Lung (tissue), 4 donors: ENCODE data around the gene PPP1R2.

DNA sequence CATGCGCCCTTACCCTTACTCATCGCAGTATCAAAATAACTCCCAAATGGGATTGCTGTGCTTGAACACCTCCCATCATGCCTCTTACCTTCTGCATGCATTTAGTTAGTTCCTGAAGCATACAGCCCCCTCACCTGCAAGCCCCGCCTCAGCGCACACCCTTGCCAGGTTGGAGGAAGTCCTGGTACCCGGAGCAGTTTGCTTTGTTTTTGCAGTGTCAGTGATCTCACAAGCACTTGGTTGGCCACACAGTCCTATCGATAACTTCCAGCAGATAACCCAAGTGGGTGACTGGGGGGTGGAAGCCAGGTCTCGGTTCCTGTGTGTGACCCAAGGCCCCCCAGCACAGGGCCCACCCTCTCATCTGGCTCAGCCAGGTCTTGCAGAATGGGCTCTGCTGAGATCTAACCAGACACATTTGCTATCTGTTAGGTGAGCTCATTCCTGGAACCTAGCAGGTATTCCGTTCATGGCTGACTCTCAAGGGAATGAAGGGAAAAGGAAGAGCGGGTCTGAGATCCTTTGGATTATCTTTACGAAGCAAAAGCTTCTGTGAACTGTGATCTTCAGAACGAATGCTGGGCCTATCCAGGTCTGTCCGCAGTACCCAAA is 45.4 kb downstream of the TMEM44 start:
- PRO-cap, result no peak
- RAMPAGE, long total RNA, result no peak
- RRBS, result no CpG with 5 or more reads among the region's 12 CpGs

DNA sequence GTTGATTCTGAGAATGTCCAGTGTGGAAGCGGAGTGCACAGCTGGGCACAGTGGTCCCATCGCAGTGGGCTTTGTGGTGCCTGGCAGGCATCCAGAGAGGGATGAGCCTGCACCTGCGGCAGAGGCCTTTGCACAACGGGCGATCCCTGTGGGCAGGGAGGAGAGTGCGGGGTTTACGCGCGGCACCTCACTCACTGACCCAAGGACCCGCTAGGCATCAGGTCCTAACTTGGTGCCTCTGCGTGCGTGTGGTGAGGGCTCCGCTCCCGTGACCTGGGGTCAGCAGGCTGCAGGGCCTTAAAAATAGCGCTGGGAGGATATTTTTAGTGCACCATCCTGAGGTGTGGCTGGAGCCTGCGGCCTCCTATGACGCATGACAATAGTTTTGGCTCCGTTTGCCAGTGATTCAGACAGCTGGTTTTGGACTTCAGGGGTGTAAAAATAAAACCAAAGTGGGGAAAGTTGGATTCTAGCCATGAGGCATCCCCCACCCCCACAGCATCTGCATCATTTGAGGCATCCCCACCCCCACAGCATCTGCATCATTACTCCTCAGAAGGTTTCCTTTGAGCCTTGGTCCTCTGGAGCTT is 139.0 kb downstream of the FAM43A start:
- PRO-cap, result no peak
- RAMPAGE, long total RNA, result no peak
- RRBS, result no CpG with 5 or more reads among the region's 18 CpGs

DNA sequence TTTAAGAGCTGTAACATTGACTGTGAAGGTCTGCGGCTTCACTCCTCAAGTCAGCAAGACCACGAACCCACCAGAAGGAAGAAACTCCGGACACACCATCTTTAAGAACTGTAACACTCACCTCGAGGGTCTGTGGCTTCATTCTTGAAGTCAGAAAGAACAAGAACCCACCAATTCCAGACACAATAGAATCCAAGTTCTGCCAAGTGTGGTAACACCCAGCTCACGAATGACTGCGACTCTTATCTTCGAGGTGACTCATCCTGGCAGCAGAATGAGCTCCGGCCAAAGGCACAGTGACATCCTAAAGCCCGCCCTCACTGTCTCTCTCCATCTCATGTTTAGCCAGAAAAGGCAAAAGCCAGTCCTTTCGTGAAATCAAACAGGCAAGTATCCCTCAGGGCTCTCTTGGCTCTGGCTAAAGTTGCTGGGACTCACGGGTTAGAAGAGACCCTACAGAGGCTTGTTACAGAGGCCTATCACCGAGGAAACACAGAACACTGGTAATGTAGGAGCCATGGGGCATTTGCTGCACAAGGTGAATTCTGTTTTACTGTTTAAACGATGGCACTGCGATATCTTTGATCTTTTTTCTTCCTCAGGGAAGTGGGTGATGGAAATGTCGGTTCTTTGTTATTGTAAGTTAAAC is 155.4 kb downstream of the FAM43A start:
- PRO-cap, result no peak
- RAMPAGE, long total RNA, result no peak
- RRBS, result no CpG with 5 or more reads among the region's 15 CpGs

- PRO-cap, result unidirectional peak, minus-strand start at chr3:194853021
- RAMPAGE, long total RNA, result no peak
- RRBS, result no CpG with 5 or more reads among the region's 19 CpGs
These were observed 167.4 kb downstream of the FAM43A start for GRCh38 chr3:194852819-194853686.

- PRO-cap, result no peak
- RAMPAGE, long total RNA, result no peak
- RRBS, result no CpG with 5 or more reads among the region's 3 CpGs
These were observed 227.7 kb downstream of the FAM43A start for GRCh38 chr3:194913418-194913713.

GRCh38 chr3:195182412-195182892 is 88.5 kb downstream of the XXYLT1 start:
- PRO-cap, result no peak
- RAMPAGE, long total RNA, result no peak
- RRBS, result no CpG with 5 or more reads among the region's 7 CpGs

GRCh38 chr3:195301947-195302318 is 31.0 kb upstream of the XXYLT1 start:
- PRO-cap, result no peak
- RAMPAGE, long total RNA, result no peak
- RRBS, result no CpG with 5 or more reads among the region's 6 CpGs

DNA sequence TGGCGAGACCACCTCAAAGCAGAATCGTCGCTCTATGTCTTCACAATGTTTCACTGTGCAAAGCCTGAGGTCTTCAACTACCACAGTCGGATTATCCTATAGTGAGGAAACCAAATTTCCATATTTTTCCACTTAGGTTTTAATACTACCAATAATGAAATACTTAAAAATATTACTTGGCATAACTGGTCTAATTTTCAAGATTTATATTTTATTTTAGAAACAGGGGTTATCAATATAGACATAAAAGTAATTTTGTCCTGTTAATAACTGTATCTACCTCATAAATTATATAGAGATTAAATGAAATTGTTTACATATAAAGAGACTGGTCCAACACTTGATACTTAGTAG is 36.2 kb upstream of the XXYLT1 start:
- PRO-cap, result no peak
- RAMPAGE, long total RNA, result no peak
- RRBS, result no CpG with 5 or more reads among the region's 4 CpGs

GRCh38 chr3:195393892-195394464 is 48.8 kb downstream of the ACAP2 start:
- PRO-cap, result no peak
- RAMPAGE, long total RNA, result no peak
- RRBS, result no CpG with 5 or more reads among the region's 9 CpGs

GRCh38 chr3:195543047-195544073 is at the start of gene PPP1R2:
Gene PPP1R2 (minus strand): TSS chr3:195543325.
- PRO-cap, result bidirectional peak, plus-strand start at chr3:195543475, minus-strand start at chr3:195543323
- RAMPAGE, long total RNA, result no peak
- RRBS, result 1% methylated on average over 10 of the region's 92 CpGs

GRCh38 chr3:195630293-195630719 is 46.6 kb upstream of the APOD start:
- PRO-cap, result no peak
- RAMPAGE, long total RNA, result no peak
- RRBS, result no CpG with 5 or more reads among the region's 12 CpGs

GRCh38 chr3:195668986-195669722 is 51.6 kb upstream of the MUC20 start:
- PRO-cap, result no peak
- RAMPAGE, long total RNA, result no peak
- RRBS, result no CpG with 5 or more reads among the region's 20 CpGs

- PRO-cap, result no peak
- RAMPAGE, long total RNA, result no peak
- RRBS, result no CpG with 5 or more reads among the region's 4 CpGs
These were observed 7.6 kb upstream of the MUC20 start for GRCh38 chr3:195713248-195713497.

DNA sequence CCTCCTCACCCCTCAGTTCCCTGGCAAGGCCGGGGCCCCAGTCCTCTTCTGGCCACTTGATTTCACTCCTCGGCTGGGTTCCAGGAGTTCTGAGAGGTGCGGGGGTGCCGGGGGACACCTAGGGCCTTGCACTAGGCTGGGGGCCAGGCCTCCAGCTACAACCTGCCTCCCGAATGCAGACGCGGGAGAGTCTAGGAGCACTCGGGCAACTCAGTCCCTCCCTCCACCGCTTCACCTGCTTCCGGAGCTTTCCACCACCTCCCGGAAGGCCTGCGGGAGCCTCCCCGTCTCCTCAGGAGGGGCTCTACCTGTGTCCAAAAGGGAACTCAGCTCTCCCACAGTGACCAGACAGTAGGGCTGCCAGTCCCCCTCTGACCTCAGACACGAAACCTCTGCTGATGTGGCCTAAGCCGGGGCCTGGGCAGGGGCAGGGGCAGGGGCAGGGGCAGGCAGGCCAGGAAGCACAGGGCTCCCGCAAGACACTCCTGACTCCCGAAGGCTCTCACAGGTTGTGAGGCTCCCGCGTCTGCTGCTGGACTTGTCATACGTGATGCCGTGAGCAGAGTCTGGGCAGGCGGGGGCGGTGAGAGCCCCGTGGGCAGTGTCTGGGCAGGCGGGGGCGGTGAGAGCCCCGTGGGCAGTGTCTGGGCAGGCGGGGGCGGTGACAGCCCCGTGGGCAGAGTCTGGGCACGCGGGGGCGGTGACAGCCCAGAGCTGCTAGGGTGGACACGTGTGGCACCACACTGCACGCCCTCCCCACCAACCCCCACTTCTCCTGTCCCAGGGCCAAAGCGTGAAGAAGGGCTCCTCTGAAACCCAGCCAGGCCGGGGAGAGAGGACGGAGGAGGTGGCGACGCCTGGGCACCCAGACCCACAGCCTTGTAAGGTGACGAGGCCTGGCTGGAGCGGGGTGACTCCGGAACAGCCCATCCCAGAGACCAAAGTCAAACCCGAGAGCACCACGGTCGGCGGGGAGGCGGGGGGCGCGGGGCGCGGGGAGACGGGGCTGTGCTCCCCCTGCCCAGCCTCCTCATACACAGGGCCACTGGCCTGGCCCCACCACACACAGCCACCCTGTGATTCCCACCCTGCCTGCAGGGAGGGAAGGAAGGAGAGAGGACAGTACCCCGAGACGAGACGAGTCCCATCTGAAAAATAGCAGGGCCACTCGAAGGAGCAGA is 35.1 kb downstream of the TNK2 start:
- PRO-cap, result no peak
- RAMPAGE, long total RNA, result no peak
- RRBS, result 51% methylated on average over 10 of the region's 57 CpGs

- PRO-cap, result no peak
- RAMPAGE, long total RNA, result no peak
- RRBS, result no CpG with 5 or more reads among the region's 6 CpGs
These were observed 15.0 kb downstream of the TNK2 start for GRCh38 chr3:195893410-195893659.

- PRO-cap, result no peak
- RAMPAGE, long total RNA, result no peak
- RRBS, result no CpG with 5 or more reads among the region's 5 CpGs
These were observed 10.0 kb downstream of the TNK2 start for GRCh38 chr3:195898355-195898810.

GRCh38 chr3:195908759-195909827 is 742 bp upstream of the TNK2 start:
- PRO-cap, result bidirectional peak, plus-strand start at chr3:195909922, minus-strand start at chr3:195909771
- RAMPAGE, long total RNA, result no peak
- RRBS, result 1% methylated on average over 88 of the region's 137 CpGs

- PRO-cap, result no peak
- RAMPAGE, long total RNA, result no peak
- RRBS, result no CpG with 5 or more reads among the region's 13 CpGs
These were observed 35.5 kb upstream of the TNK2 start for GRCh38 chr3:195943705-195944464.

DNA sequence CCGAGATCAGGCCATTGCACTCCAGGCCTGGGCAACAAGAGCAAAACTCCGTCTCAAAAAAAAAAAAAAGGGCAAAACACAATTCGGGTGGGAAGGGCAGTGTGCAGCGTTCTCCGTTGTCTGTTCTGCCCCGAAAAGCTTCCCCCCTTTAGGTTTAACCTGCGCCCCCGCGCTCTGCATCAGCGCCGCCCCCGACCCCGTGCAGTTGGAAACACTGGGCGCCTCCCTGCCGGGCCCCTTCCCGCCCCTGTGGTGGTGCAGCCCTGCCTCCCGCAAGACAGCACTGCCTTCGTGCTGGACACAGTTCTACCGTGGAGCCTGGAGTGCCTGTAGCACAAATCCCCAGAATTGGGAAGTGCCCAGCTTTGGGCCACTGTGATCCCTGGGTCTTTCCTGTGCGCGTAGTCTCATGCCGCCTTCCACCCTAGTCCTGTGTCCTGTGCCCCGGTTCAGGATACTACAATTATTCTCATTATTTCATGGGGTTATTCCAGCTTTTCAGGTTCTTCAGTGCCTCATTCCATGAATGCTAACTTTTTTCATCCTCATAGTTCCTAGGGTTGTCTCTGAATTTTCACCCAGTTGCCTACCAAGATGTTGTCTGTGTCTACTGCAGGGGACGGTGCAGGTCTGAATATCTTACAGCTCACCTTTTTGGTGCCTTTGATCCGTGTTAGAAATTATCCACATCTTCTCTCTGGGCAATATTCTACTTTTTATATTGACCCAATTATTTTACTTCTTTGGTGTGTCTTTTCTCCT is 47.2 kb upstream of the TNK2 start:
- PRO-cap, result unidirectional peak, minus-strand start at position 405 of the sequence
- RAMPAGE, long total RNA, result no peak
- RRBS, result no CpG with 5 or more reads among the region's 25 CpGs

DNA sequence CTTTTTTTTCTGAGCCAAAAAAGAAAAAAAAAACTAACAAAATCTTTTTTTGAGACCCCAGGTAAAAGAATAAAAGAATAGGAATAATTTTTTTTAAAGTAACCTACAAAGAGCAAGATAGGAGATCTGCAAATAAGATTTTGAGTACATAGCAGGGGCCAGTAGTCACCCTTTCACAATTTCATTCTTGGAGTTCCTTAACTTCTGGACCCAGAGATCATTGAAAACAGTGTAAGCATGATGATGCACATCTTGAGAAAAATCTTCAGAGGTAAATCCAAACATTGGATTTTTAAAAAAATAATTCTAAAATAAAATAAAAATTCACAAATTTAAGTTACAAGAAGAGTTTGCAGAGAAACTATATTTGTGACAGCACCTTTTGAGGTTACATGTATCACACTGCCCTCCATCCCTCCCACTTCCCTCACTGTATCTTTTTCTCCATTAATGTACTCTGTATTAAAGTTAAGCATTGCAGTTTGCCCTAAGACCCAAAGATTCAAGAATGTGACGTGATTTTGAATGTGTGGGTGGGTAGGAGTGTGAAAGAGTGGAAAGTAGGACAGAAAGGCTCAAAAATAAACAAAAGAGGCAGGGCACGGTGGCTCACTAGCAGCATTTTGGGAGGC is 18.7 kb downstream of the TFRC start:
- PRO-cap, result no peak
- RAMPAGE, long total RNA, result no peak
- RRBS, result no CpG with 5 or more reads among the region's 2 CpGs